ENCODE measurements around the genes ELMO1 and MPLKIP.

DNA sequence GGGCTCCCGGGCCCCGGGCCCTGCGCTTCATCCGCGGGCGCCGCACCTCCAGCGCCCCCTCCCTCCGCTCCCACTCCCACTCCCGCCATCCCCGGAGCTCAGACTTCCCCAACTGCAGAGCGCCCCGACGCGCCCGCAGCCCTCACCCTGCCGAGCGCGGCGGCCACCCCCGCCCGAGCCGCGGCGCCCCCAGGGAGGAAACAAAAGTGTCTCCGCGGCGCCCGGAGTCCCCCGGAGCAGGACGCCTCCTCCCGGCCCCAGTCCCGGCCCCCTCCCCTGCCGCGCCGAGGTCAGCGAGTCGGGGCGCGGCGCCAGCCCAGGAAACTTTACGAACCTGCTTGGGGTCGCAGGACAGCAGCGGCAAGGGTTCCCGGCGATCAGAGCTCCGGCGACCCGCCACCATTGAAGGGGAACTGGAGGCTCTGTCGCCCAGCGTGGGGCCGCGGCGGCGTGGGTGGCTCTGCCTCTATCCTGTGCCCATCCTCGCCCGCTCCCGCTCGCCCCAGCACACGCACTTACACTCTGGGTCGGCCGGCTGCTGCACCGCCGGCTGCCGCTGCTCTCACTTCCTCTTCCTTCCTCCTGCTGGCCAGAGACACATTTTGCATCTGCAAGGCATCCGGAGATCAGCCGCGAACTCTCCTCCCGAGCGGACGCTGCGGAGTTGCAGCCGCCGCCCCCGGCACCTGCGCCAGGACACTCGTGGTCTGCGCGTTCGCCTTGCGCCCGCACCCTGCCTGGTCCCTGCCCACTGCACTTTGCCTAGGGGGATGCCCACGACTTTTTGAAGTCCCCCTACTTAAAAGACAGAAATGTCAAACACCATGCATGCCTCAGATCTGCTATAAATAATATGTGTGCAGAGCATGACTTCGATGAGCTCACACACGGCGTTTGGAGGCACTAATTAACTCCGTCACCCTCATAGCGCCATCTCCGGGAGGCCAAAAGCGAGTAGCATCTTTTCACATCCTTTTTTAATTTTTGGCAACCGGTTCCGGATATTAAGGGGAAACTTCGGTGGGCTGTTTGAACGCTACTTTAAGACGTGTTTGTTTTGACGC is at the start of gene ELMO1:
ELMO1 (minus strand) TSS at position 524 of the 1,064 bp plus-strand sequence.
- PRO-cap = bidirectional peak, plus-strand start at position 624 of the sequence, minus-strand start at position 587 of the sequence

- PRO-cap = no peak
These were observed 613 bp upstream of the ELMO1 start for GRCh38 chr7:37449405-37449548.

DNA sequence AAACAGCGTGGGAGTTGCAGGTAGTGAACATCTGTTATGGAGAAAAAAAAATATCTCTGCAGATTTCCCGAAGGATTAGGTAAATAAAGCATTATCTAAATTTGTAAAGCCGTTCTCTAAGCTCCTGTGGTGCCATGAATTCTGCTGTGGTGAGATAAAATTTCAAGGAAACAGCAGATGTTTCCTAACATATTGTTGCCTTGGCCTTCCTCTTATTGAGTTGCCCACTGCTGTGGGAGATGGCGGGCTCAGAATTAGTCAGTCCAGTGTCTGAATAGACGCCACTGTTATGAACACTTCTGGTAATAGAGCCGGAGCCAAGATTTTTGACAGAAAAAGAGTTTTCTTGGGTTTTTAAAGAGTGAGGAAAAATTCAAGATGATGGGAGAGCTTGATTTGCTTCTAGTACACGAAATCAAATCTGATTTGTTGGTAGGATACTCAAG is 82.6 kb upstream of the ELMO1 start:
- PRO-cap = no peak

GRCh38 chr7:37674377-37675008 is 9.1 kb upstream of the GPR141 start:
- PRO-cap = no peak

GRCh38 chr7:37921391-37921820 is 966 bp downstream of the EPDR1 start:
- PRO-cap = unidirectional peak, minus-strand start at chr7:37921493

DNA sequence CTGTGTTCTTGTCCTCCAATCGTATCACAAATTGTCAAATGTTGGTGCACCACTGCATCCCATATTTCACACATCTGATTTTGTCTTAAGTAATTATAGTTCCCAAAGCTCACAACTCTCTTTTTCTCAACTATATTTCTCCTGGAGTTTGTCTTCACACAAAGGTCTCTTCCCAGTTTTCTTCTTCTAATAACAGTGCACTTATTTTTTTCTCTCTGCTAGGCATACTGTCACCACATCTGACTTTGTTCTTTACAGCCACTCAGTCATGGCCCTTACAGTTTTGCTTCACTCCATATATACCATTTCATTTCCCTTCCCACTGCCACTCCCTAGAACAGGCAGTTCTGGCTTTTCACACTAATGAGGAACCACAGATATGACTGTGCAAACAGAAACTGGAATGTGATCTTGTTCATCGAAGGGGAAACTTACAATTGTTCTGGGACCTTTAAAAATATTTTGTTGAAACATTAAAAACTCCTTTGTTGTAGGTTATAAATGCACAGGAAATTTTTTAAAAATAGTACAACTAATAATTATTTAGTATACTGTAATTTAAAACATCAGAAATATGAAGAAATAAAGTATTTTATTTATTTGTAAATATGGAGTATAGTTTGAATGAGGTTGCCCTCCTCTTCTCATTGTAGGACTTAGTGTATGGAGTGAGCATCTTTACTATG is 67.3 kb downstream of the EPDR1 start:
- PRO-cap = no peak

- PRO-cap = no peak
These were observed 122.2 kb downstream of the STARD3NL start for GRCh38 chr7:38300149-38300720.

DNA sequence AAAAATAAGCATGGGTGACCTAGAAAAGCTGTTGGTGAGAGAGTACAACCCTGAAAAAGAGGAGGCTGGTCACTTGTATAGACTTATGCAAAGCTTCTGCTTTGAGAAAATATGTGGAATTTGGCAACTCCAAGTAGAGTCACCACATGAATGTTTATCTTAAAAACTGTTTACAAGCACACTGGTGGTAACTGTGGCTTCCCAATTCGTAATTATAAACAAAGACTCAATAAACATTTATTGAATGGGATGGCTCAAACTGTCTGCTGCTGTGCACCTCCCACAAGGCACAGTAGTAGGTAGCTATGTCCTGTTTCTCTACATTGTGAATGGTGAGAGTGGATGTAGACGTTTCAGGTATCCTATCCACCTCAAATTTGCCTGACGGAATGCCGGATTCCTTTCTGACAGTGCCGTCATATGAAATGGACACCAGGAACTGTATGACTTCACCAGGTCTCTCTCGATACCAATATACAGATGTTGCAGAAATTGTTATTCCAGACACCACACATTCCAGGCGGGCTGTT is 138.8 kb downstream of the STARD3NL start:
- PRO-cap = no peak

DNA sequence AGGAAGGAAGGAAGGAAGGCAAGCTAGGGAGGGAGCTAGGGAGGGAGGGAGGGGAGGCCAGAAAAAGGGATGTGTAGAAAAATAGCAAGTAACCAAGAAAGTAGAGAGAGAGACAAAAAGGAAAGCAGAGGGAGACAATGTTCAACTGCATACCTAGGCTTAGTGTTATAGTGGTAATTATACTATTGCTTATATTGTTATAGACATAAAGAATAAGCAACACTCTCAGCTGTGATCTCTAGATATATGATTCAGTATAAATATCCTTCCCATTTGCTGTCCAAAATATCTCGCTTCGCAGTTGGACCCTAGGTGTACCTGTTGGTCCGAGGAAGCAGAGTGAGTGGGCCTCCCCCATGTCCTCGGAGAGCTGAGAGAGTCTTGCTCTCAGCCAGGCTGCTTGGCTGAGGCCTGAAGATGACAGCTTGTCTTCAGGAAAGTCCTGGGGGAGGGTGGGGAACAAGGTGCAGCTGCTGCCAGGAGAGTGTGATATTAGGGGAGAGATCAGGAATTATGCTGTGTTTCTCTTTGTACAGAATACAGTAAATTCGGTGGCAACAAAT is 156.4 kb downstream of the STARD3NL start:
- PRO-cap = no peak

GRCh38 chr7:38714712-38714911 is 83.4 kb upstream of the AMPH start:
- PRO-cap = no peak

DNA sequence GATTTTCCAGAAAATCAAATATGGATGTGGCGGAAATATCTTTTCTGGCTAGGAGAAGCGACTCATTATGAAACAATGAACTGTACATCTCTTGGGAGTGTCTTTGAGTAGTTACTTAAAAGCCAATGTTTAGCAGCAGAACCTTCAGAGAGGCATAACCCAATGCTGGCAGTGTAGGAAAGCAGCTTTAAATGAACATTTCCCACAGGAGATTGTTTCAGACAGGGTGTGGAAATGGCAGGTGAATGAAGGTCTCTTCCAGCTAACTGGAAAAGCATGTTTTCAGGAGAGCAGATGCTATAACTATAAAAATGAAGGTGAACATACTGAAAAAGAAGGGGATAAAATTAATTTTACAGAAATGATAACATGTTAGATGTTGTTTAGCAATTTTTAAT is 36.4 kb downstream of the POU6F2 start:
- PRO-cap = no peak

- PRO-cap = no peak
These were observed 108.0 kb downstream of the POU6F2 start for GRCh38 chr7:39085519-39086279.

DNA sequence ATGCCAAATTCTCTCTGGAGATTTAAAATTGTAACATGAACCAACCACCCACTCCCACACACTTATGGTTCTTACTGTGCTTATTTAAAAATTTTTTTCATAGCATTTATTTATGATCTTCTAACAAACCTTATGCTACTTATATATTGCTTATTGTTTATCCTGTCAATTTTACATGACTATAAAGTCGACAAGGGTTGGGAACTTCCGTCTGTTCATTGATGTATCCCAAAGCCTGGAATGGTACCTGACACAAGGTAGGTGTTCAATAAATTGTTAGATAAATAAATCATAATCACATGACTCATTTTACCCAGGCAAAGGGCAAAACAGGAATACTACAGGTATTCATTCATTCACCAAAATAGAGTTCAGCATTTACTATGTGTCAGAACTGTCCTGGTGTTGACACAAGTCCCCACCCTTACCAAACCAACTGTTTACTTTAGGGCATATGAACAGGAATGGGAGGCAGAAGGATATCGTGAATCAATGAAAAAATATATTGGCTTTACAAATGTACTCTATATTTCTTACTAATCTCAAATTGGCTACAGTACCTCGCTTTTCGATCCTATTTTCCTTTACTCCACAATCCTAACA is 735 bp upstream of the YAE1 start:
- PRO-cap = no peak

DNA sequence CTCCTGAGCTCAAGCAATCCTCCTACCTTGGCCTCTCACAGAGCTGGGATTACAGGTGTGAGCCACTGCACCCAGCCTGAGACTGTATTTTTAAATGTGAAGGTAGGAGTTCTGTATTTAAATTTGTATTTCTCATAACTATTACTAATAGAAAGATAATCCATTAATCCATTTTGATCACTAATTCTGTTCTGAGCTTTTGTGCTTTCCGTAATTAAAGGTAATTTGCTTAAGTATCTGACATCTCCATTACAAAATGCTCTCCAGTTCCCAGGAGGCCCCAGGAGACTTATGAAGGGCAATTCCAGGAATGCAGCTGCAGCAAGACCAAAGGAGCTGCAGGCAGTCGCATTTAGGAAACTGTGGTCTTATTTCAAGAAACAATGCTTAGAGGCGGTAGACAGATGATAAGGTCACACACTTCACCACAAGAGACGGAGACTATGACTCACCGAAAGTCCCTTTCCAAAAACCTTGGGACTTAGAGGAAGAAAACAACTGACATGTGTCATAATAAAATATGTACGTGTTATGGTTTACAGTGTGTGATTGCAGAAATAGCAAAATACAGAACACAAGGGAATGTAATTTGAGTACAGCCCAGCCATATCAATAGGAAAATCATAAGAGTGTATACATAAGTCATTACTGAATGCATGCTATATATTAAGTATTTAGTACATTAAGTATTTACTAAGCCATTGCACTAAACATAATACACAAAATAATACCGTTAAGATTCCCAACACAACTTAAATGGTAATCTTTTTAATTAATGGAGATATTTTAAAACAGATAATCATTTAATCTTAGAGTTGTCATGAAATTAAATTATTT is 23.5 kb downstream of the YAE1 start:
- PRO-cap = no peak

- PRO-cap = no peak
These were observed 27.6 kb downstream of the CDK13 start for GRCh38 chr7:39977313-39978347.

GRCh38 chr7:39998742-39999585 is 48.9 kb downstream of the CDK13 start:
- PRO-cap = no peak

DNA sequence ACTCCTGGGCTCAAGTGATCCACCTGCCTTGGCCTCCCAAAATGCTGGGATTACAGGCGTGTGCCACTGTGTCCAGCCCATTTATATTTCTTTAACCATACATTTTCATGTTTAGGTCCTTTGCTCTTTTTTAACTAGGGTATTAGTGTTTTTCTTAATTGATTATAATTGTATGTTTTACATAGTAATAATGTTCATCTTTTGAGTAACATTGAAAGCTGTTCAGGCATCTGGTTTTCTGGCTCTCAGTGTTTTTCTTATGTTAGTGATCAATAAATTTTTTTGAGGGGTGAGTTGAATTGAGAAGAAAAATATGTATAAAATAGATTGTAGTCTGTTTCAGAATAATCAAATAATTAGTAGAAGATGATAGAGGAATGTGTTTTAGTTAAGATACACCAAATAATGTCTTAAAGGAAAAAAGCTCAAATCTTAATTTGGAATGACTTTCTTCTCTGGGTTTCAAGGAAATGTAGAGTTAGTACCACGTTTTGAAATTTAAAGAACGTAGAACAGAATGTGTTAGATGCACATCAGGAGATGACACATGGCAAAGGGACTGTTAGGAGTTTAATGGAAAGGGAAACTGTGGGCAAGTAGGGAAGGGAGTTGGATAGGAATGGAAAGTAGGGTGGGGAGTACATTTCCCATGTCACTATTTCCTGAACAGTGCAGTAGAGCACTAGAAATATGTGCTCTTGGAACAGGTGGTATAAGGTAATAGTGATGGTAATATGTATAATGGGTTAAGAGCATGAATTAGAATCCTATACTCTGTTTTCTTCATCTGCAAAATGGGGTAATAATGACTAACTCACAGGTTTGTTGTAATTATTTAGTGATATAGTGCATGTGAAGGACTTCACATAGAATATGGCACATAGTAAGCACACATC is 64.9 kb downstream of the CDK13 start:
- PRO-cap = no peak

DNA sequence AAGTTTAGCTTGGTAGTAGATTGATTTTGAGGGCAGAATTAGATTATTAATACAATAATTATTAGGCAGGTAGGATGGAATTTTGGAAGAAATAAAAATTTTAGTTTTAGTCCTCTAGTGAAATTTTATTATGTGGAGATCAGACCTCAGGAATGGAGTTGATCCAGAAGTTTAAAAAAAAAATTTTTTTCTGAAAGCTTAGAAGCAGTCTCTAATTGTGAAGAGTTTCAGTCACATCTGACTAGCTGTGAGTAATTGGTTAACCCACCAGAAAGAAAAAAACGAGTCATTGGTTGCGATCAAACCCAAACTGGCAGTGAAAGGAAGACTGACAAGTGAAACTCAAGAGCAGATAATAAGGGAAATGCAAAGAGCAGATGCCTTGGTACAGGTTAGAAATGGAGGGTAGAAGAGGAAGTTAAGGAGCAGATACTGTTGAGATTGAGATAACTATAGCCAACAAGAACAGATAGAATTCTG is 65.6 kb downstream of the CDK13 start:
- PRO-cap = no peak

GRCh38 chr7:40134133-40135140 is at the start of gene MPLKIP:
TSS of gene MPLKIP (minus strand) at chr7:40134622.
- PRO-cap = bidirectional peak, plus-strand start at chr7:40134387, minus-strand start at chr7:40134367; bidirectional peak, plus-strand start at chr7:40135005, minus-strand start at chr7:40134622

GRCh38 chr7:40221865-40222382 is 87.1 kb downstream of the SUGCT start:
- PRO-cap = no peak